Peritoneum (tissue), 1 donor: ENCODE results near the gene LIPI.

DNA sequence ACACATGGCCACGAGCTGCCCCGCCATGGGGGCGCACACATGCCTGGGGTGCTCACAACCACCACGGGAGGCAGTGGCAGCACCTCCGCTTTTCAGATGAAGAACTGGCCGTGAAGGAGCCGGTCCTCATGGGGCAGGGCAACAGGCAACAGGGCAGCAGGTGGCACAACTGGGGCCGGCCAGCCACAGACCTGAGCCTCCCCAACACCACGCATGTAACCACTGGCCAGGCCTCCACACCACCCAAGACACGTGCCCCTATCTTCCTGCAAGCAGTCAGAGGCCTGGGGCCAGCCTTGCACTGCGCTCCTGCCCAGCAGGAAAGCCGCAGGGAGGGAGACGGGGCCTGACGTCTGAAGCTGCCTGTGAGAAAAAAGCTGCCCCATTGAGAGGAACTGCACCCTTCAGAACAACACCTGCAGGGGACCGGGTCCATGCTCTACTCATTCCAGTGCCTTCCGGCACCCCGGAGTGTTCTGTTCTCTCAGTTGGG lies 5403.8 kb upstream of the TPTE start:
- PRO-cap = no peak

- PRO-cap = no peak
Measured at GRCh38 chr21:6110845-6111361, 4410.5 kb upstream of the TPTE start.

- PRO-cap = no peak
Measured at GRCh38 chr21:8998836-8999975, 1522.2 kb upstream of the TPTE start.

DNA sequence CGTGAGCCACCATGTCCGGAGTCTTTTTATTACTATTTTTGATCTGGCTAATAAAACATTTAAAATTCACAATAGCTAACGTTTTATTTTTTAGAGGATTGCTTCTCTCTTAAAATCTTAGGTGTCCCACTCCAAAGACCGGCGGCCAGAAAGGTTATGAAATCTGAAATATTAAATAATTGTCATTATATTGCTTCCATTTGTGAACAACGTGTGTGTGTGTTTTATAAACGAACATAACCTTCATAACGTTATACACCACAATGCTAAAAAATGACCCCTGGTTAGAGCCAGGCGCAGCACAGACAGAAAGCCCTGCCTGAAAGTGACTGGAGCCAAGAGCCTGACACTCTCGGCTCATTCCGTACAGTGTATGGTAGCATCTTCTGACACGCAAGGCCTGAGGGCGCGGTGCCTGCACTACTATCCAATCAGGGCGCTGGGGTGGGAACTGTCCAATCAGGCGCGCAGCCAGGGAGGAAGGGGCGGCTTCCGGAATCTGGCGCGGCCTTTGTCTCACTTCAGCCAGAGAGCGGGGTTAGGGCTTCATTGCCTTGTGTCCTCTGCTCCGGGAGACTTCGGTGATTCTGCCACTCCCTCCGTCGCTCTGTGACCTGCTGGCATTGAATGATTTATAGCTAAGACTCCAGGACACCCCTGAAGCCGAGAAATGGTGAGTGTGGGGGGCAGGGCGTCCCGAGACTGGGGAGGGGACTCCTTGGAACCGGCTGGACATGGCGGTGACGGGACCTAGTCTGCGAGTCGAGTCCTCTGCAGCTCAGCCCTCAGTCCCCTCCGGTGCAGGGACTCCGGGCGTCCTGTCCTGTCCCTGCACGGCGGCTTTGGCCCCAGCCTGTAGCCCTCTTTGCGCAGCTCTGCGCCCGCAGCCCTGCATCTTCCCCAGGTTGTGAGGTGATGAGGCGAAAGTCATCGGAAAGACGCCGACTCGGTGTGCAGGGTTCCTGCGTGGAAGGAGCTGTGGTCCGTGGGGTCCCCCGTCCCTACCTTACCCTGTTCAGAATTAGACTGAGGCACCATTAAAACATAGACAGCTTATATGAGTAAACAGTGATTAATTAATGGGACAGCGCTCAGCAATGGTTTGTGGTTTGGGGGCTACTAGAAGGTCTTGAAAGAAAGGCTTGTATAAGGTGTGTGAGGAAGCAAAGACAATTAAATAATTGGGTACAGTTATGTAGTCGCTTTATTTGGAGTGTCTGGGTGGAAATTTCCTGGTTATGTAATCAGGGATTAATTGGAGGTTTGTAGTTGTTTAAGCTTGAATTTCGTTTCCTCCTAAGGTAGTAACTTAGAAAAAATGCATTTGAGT lies 183.4 kb downstream of the LIPI start:
- PRO-cap = unidirectional peak, plus-strand start at position 519 of the sequence

- PRO-cap = no peak
Measured at GRCh38 chr21:14048347-14048910, 162.3 kb downstream of the LIPI start.

DNA sequence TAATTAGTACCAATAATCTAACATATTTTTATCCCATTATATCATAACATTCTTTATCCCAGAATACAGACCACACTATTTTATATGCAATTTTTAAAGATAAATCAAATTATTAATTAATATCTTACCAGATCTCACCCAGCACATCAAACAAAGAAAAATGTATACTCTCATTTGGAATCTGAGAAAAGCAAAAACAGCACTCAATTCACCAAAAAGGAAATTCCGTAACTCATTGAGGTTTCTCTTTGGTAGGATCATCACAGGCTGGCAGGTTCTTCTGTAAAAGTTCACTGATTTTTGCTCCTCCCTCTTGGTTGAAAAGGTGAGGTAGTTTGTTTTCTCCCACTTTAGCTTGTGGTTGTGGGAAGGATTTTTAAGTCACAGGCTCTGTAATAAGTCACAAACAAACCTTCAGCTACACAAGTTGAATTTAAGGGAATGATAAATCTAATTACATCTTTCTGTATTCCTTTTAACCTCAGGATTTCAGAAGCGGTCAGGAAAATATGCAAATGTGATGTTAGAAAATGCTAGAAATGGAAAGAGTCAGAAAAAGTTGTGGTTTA lies at the start of gene LIPI:
Gene LIPI, minus strand, starts transcription at position 284 of the 569 bp plus-strand sequence.
- PRO-cap = no peak

DNA sequence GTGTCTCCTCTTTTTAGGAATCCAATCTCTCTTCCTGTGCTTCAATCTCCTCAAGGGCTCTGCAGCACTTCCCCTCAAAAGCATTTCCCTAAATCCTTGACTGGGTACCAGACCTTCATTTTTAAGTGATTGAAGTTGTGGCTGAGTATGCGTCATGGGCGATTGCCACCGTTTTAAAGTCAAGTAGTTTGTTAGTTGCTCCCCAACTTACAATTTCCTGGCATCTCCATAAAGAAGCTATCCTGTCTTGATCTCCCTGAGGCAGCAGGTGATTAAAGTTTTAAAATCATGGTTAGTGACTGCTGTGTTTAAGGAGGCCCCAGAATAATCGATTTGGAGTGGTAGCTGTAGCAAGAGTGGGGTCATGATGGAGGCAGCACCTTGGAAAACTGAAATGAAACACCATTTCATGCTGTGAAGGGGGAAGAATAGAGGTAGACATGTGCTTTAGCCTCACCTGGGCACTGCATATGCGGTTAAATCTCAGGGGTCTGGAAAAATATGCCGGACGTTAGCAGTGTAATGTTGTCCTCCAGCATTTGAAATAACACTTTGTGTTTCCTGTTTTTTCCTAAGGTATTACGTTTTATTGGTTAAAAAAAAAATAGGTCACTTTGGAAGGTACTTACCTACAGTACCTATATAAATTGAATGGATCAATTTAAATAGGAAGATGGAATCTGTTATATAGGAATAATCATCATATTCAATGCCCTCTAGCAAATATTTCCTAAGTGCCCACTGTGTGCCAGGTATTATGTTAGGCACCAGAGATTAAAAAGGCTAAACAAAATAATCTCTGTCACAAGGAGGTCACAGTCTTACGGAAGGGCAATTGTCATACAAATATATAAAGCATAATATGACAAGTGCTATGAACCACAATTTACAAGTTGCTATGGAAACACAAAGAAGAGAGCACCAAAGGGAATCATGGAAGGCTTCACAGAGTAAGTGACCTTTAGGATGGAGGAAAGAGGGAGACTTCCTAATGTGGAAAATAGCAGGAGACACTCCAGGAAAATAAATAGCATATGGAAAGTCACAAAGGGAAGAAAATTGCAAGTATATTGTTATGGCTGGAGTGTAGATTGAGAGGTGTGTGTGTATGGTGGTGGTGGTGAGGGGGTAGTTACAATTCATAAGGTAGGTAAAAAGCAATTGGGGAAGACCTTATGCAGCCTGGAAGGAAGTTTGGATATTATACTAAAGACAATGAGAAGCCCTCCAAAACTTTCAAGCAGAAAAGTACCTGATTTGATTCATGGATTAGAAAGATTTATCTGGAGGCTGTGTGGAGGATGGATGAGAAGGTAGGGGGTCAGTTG lies 62.2 kb downstream of the SAMSN1 start:
- PRO-cap = no peak

- PRO-cap = no peak
Measured at GRCh38 chr21:14543861-14544643, 2.1 kb downstream of the SAMSN1 start.

- PRO-cap = no peak
Measured at GRCh38 chr21:14686802-14687214, 140.7 kb upstream of the SAMSN1 start.

GRCh38 chr21:14744424-14744984 lies 198.4 kb upstream of the SAMSN1 start:
- PRO-cap = no peak

- PRO-cap = no peak
Measured at GRCh38 chr21:14762710-14763448, 216.8 kb upstream of the SAMSN1 start.

- PRO-cap = no peak
Measured at GRCh38 chr21:14962338-14963145, 102.3 kb downstream of the NRIP1 start.

GRCh38 chr21:15036491-15036852 lies 28.3 kb downstream of the NRIP1 start:
- PRO-cap = no peak

DNA sequence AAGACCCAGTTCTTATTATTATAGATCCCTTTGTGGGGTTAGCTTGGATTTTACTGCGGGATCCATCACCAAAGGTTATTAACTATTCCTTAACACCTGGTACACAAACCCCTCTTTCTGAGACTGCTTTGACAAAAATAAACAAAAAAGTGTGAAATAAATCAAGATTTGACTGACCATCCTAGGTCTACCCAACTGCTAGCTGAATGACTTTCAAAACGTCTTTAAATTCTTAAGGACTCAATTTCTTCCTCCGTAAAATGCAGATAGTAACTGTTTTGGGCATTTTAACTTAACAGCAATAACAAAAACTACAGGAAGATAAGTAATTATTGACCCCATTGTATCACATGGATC lies 9.3 kb downstream of the NRIP1 start:
- PRO-cap = no peak

DNA sequence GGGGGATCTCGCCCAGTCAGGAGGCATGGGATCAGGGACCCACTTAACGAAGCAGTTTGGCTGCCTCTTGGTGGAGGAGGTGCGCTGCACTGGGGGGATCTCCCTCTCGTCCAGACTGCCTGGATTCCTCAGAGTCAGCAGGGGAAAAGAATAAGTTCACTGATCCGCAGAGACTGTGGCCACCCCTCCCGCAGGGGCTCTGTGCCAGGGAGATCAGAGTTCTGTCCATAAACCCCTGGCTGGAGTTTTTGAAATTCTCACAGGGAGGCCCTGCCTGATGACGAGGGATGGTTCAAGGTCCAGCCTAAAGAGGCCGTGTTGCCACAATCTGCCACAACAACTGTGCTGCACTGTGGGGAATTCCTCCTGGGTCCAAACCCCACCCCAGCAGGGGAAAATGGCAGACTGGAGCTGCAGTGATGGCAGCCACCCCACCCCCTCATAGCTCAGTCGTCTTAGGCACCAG lies 273.9 kb upstream of the USP25 start:
- PRO-cap = no peak

DNA sequence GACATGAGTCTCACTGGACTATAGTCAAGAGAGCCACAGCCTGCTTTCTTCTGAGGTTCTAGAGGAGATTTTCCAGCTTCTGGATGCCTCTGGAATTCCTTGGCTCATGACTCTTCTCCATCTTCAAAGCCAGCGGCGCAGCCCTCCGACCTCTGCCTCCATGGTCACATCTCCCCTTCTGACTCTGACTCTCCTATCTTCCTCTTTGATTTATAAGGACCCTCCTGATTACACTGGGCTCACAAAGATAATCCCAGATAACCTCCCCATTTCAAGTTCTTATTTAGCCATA lies 86.8 kb upstream of the USP25 start:
- PRO-cap = no peak

- PRO-cap = no peak
Measured at GRCh38 chr21:15777615-15778151, 47.9 kb downstream of the USP25 start.

DNA sequence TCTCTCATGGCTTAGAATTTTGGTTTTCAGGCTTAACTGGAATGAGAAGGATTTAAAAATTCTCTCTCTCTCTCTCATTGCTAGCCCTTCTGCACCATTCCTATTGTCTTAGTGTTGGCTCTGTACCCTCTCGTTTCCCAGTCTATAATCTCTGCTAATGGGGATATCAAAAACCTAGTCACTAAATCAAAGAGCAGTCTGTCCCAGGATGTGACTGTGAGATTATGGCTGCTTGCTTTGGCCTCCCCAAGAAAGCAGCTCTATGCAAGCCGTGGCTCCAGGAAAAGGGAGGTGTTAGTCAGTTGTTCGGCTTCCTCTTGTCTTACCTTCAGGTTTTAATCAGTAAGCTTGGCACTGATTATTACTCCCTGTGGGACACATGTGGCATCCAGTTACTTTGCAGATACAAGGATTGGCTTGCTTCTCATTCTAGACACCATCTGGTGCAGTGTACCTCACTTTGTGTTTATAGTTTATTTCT lies 468.8 kb downstream of the USP25 start:
- PRO-cap = no peak

DNA sequence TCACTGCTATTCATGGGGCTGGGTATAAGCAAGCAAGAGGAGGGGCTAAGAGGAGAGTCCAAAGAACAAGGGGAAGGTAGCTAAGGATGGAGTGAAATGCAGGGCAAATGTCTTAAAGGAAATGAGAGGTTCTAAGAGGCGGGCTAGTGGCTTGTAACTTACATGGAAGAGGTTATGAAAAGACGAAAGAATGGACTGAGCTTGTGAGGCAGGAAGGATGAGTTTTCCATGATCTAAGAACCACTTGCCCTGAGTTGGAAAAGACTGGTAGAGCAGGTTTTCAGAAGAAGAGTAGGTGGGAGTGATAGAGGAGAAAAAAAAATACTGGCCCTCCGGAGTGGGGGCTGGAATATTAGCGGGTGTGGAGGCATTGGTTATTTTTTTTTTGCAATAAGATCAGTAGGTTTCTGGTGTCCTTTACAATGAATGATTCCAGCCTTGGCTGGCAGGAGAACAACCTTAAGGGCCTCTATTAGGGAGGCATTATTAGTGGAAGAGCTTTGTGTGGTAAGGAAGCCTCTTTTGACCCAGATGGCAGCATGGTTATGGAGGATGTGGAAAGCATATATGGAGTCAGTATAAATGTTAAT lies 664.7 kb downstream of the USP25 start:
- PRO-cap = no peak

- PRO-cap = no peak
Measured at GRCh38 chr21:16534190-16534968, 804.6 kb downstream of the USP25 start.